Natural killer cell (primary cell): ENCODE data around the gene VPS33B.

- PRO-cap = no peak
Observed at GRCh38 chr15:90840753-90841478, 27.5 kb upstream of the FURIN start.

GRCh38 chr15:90859195-90859783, 9.1 kb upstream of the FURIN start:
- PRO-cap = no peak

DNA sequence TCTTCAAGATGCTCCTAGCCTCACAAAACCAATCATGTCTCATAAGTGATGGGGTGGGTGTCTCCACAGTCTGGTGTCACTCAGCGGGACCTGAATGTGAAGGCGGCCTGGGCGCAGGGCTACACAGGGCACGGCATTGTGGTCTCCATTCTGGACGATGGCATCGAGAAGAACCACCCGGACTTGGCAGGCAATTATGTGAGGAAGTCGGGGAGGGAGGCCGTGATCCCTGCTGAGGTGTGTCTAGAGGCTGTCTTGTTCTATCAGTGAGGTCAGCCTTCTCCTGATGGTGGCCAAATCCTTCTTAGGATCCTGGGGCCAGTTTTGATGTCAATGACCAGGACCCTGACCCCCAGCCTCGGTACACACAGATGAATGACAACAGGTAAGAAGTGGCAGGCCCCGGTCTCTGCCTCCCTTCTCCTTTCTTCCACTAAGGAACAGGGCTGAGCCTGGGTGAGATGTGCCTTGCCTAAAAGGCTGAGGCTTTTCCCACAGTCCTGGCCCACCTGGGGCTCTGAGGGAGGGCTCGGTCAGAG, 7.4 kb upstream of the FES start:
- PRO-cap = no peak

DNA sequence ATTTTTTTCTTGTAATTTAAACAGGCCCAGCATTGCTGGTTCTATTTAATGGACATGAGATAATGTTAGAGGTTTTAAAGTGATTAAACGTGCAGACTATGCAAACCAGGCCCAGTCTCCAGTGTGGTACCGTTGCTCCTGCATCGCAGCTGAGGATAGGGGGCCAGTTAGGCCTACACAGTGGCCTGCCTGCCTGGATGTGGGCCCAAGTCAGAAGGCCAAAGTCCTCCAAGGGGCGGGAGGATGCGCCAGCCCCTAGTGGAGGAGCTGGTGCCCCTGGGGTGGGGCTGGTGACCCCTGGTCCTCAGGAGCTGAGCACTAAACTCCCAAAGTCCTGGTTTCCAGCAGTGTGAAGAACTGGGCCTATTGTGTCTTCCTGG, 965 bp upstream of the FES start:
- PRO-cap = no peak

DNA sequence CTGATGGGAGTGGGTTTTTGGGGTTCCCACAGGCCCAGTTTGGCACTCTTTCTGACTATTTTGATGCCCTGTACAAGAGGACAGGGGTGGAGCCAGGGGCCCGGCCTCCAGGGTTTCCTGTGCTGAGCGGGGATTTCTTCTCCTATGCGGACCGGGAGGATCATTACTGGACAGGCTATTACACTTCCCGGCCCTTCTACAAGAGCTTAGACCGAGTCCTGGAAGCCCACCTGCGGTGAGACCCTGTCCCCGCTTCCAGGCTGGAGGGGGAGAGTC, 6.9 kb downstream of the MAN2A2 start:
- PRO-cap = no peak

- PRO-cap = no peak
Observed at GRCh38 chr15:90957840-90958189, 3.1 kb downstream of the RCCD1 start.

DNA sequence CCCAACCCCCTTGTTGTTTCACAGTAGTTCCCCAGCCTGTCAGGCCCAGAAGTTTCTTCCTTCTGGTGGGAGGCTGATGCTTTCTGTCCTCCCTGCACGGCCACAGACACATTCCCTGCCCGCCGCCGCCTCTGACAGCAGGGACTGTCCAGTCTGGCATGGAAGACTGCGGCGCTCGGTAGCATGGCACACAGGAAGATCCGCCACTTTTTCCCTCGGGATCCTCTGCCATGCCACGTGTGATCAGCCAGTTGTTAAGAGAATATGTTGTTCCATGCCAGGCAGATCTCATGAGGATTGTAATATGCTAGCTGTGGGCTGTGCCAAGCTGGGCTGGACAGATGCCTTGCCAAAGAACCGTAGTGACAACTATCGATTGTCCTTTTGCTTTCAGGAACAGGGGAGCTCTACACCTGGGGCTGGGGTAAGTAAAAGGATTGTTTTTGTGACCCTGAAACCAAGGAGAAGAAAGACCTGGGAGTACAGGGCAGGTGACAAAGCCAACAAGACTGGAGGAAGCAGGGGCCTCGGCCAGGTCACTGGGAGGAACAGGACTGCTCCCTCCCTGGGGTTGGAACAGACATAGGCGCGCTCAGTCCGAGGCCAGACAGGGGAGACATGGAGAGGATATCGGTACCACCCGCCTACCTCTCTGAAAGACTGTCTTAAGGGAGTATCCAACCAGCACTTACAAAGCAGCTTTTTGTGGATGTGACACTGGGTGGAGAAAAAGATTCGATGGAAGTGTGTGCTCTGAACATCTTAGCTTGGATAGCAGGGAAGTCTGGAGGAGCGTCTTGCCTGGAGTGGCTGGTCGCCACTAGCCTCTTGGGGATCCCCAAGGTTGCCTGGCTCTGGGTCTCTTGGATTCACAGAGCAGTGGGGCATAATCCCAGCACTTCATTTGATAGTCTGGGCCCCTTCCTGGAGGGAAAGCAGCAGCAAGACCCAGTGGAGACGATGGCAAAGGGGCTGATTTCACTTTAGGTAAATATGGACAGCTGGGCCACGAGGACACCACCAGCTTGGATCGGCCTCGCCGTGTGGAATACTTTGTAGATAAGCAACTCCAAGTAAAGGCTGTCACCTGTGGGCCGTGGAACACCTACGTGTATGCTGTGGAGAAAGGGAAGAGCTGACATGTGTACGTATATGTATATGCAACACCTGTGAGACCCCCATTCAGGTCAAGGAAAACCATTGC, 6.3 kb downstream of the RCCD1 start:
- PRO-cap = no peak

DNA sequence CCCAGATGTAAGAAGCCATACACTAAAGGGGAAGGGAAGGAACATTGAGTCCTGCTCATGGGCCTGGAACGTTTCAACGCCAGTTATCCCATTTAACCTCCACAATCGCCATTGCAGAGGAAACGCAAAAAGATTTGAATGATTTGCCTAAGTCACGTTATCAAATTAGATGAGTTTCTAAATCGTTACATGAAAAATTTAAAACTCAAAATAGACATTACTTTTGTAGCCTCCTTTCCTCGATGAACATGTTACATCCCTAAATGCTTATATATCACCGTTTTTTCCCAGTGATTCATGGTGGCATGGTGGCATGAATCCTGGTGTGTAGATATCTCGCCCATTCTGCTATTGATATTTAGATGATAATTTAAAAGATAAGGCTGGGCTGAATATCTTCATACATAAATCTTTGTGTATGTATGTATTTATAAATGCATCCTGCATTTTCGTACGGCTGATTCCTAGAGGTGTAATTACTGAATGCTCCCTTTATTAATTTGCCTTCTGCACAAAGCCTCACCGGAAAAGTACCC, 741 bp upstream of the PRC1 start:
- PRO-cap = unidirectional peak, minus-strand start at position 113 of the sequence

GRCh38 chr15:91022317-91023049, at the start of gene VPS33B:
Gene VPS33B (minus strand): TSS chr15:91022594.
- PRO-cap = bidirectional peak, plus-strand start at chr15:91022694, minus-strand start at chr15:91022573

GRCh38 chr15:91059396-91059759, 37.0 kb upstream of the VPS33B start:
- PRO-cap = no peak

- PRO-cap = no peak
Observed at GRCh38 chr15:91369746-91370019, 269.6 kb downstream of the SV2B start.

GRCh38 chr15:91407385-91407595, 307.2 kb downstream of the SV2B start:
- PRO-cap = no peak

GRCh38 chr15:91536628-91537271, 316.8 kb upstream of the SLCO3A1 start:
- PRO-cap = no peak

GRCh38 chr15:91861192-91861427, 7.6 kb downstream of the SLCO3A1 start:
- PRO-cap = no peak

- PRO-cap = no peak
Observed at GRCh38 chr15:91890529-91890995, 37.1 kb downstream of the SLCO3A1 start.

- PRO-cap = no peak
Observed at GRCh38 chr15:91945234-91945635, 91.7 kb downstream of the SLCO3A1 start.

DNA sequence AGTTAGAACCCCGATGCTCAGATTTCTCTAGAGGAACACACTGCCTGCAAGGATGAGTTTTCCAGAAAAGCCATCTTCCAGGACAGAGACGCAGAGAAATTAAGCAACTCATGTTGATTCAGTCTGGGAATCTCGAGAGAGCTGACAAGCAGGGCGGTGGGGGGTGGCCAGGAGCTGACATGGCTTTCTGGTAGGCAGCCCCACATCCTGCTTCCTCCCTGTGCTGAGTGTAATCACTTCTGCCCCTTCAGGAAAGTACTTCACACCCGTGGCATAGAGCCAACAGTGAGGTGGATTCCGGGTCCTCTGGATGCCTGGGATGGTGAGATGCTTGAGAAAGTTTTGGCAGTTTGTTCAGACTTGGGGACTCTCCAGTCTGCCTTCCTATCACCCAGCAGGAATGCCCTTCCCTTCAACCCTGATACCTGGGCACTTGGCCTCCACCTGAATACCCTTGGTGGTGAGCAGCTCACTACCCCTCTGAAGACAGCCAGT, 221.2 kb downstream of the SLCO3A1 start:
- PRO-cap = no peak

DNA sequence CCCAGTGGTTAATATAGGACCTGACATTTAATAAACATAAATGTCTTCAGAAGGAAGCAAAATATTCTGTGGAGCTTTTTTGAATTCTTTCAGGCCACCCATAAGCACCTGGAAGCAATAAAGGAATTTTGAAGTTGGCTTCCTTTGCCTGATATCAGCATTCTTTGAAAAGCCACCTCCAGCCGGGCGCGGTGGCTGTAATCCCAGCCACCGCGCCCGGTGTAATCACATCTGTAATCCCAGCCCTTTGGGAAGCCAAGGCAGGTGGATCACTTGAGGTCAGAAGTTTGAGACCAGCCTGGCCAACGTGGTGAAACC, 251.2 kb downstream of the SLCO3A1 start:
- PRO-cap = no peak

DNA sequence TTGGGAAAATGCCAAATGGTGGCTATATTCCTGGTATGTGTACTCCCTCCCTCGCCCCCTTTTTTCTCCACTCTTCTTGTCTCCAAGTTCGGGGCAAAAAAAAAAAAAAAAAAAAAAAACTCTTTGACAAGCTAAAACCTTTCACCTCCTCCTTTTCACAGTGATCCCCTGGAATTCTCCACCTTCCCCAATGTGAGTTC, 263.0 kb upstream of the ST8SIA2 start:
- PRO-cap = no peak

DNA sequence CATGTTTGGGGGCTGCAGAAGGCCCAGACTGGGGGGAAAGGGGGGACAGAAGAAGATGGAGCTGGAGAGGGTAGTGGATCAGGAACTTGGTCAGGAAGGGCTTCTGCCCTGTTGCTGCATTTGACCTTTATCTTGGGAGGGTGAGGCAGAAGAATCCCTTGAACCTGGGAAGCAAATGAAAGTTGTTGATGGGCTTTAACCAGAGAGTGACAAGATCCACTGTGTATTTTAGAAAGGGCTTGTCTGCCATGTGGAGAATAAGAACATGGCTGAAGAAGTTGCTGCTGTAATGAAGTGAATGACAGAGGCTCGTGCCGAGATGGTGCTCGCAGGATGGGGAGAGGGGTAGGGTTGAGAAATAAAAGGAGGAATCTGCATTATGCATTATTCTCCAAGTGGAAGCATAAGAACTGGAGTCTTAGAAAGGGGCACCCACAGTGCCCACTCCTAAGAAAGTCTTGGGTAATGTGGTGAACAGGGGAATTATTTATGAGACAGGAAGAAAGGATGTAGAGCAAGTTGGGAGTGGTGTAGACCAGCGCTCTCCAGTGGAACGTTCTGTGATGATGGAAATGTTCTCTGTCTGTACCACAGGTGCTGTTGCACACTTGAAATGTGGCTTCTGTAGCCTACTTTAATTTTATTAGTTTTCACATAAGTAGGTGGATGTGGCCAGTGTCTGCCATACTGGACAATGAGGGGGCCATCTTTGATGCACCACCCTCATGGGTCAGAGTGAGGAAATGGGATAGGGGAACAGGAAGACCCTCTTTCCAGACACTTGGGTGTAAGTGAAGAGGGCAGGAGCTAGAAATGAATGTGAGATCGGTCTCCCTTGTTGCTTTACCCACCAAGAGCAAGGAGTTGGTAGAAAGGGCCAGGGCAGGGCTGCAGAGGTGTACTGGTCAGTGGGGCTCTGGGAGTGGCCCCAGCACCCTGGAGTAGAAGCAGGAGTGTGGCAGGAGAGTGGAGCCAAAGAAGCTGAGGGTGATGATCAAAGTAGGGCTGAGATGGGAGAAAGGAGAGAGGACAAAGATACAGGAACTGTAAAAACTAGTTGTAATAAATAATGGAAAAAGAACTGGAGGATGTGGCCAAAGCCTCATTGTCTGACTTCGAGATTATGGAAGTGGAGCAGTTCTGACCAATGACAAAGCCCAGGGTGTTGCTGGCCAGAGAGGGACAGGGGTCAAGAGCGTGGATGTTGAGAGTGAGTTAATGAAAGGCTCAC, 239.4 kb upstream of the ST8SIA2 start:
- PRO-cap = no peak